Measurements from ENCODE around the genes NAA40 and STIP1.

DNA sequence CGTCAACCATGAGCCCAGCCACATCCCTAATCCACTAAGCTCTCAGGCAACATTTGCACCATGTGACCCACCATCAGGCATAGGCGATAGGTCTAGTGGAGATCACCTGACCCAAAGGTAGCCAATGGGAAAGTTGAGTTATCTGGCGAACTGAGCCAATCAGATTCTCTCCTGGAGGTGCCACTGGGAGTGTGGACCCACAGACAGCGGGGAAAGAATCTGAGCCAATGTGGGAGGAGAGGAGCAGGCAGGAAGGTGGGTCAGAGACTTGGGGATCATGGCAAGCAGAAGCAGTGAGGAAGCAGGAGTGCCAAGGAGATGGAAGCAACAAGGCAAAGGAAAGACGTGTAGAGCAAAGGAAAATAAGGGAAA, 10.8 kb upstream of the PLAAT2 start:
- PRO-cap: no peak

DNA sequence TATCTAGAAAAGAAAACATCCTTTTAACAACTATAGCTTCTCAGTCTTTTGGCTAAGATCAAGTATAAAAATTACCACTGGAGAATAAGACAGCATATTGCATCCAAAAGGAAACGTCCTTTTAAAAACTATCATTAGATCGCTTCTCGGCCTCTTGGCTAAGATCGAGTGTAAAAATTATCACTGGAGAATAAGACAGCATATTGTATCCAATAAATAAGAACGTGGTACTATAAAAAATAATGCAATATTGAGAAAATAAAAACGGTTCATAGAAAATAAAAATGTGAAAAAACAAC, 14.4 kb upstream of the PLAAT2 start:
- PRO-cap: no peak

DNA sequence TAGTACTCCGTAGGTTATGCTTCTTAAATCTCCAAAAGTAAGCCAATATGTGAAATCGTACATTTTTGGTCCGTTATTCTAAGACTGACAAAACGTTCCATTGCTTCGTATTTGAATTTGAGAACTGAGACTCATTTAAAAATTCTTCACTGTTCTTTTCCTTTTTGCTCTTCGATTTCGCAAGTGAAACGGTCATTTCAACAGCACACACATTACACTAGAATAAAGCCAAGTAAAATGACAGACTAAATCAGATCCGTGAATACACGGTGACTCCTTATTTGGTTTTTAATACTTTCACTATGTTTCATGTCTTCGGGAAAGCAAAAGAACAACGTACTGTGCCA, 907 bp downstream of the ATL3 start:
- PRO-cap: no peak

- PRO-cap: unidirectional peak, plus-strand start at chr11:63670969
Measured at GRCh38 chr11:63670643-63671297, 406 bp downstream of the ATL3 start.

- PRO-cap: no peak
Measured at GRCh38 chr11:63762446-63762691, 6.2 kb downstream of the ZFTA start.

GRCh38 chr11:63877749-63878394, 39.0 kb downstream of the MARK2 start:
- PRO-cap: no peak

- PRO-cap: no peak
Measured at GRCh38 chr11:63887136-63888034, 29.6 kb downstream of the RCOR2 start.

- PRO-cap: bidirectional peak, plus-strand start at chr11:63888583, minus-strand start at chr11:63888445
Measured at GRCh38 chr11:63888120-63889202, 28.5 kb downstream of the RCOR2 start.

DNA sequence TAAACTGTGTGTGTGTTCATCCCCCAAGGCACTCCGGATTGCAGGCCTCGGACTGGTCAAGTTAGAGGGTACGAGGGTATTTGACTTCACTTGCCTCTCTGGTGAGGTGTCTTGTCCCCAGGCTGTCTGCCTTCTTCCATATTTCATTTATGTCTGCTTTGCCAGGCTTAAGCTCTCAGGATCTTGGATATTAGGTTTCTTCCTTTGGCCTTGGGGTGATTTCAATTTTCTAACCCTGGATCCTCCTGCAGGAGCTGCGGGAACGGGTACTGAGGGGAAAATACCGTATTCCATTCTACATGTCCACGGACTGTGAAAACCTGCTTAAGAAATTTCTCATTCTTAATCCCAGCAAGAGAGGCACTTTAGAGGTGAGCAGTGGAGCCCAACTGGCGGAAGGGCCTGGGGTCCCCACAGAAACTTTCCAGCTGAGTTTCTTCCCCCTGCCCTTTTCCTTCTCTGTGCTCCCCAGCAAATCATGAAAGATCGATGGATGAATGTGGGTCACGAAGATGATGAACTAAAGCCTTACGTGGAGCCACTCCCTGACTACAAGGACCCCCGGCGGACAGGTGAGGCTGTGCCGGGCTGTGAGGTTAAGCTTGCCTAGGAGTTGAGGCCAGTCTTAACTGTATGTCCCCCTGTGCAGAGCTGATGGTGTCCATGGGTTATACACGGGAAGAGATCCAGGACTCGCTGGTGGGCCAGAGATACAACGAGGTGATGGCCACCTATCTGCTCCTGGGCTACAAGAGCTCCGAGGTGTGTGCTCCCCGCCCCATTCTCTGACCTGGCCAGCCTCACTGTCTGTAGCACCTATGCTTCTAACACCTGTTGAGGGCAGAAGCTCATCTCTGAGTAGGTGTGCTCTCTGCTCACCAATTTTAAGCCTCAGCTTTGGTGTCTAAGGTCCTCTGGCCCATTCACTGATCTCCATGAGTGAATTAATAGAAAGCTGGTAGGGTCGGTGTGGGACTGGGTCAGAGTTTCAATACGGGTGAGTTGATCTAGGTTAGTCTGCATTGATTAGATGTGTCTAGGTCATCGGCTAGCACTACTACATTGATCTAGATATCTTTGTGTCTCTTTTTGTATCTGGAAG, 16.3 kb downstream of the RCOR2 start:
- PRO-cap: no peak

DNA sequence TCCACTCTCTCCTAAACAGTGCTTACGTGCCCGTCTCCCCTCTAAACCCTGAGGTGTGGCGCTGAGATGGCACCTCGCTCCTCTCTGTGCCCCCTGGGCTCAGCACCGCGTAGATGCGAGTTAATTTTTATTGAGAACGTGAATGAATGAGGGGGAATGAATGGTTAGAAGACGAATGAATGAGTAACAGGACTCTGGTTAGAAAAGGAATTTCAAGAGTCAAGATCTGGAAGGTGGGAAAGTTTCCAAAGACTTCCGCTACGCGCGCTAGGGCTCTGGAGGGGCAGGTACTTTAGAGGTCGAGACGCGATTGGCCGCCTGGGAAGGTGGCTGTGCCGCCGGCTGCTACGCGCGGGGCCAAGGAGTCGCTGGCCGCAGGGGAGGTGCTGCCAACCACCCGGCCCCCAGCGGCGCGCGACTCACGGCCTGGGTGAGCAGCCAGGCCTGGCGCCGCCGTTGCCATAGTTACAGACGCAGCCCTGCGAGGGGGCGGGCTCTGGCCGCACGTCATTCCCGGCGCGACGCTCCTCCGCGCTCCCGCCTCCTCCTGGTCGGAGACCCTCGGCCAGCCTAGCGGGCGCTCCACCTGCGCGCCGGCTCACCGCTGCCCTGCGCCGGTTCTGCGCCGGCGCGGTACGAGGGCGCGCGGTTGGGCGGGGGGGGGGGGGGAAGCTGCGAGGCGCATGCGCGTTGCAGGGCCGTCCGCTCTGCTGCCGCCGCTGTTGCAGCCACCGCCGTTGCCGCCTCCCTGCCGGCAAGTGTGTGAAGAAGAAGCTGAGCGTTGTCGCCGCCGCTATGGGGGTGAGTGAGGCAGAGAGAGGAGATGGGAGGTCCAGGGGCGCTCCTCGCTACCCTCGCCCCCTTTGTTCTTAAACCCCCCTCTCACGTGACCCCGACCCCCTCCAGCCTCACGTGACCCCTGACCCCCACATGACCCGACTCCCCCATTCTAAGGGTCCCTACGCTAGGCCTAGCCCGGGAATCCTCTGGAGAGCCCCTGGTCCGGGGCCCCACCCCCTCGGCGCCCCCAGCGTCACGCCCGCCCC, at the start of gene NAA40:
TSS of gene NAA40 (plus strand) at position 701 of the 1,046 bp plus-strand sequence.
- PRO-cap: bidirectional peak, plus-strand start at position 695 of the sequence, minus-strand start at position 611 of the sequence

DNA sequence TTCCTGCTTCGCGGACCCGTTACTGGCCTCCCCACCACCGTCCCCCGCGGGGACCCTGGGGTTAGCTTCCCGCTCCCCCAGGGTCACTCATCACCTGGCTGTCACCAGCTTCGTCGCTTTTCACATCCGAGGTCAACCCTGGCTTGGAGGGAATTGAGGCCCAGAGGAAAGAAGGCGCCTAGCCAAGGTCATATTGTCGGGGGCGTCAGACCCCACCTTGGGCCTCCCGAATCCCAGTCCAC, 467 bp downstream of the NAA40 start:
- PRO-cap: no peak

DNA sequence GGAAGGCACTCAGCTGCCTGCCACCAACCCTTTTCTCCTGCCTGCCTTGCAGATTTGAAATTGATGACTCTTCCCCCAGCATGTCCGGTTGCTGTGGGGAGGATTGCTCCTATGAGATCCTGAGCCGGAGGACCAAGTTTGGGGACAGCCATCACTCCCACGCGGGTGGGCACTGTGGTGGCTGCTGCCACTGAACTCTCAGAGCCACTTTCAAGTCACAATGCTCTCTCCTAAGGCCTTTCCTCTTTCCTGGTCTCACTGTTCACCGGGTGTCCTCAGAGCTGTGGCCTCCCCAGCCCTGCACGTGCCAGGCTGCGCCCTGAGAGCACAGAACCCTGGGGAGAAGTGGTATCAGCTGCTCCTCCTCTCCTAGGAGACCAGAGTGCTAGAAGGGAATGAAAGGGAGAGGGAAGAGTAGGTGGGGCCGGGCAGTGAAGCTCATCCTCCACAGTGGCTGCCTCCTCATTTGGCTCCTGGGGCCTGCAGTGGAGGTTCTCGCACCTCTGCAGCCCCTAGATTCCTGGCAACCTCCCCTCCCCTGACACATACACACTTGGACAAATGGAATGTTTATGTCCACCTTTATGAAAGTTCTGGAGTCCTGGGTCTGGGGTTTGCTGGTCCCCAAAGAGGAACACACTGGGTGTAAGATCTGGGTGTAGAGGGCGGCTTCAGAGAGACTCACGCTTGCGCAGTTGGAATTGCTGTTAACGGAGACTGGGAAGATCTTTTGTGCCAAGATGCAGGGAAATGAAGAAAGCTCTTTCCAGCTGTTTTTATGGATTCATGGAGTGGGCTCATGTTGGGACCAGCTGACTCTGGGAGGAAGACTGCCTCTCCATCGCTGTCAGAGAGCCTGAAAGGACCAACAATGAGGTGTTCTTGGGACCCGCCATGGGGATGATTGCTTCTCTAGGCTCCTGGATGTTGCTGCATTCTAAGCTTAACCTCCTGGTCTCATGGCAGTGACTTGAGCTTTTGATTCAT, 15.8 kb downstream of the NAA40 start:
- PRO-cap: no peak

DNA sequence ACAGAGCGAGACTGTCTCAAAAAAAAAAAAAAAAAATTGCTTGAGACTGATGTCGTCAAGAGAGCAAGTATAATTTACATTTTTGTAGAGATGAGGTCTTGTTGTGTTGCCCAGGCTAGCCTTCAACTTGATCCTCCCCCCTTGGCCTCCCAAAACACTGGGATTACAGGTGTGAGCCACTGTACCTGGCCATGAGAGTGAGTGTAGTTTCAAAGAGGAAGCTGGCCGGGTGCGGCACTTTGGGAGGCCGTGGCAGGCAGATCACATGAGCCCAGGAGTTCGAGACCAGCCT, 7.4 kb downstream of the OTUB1 start:
- PRO-cap: no peak

- PRO-cap: no peak
Measured at GRCh38 chr11:64056163-64056722, 20.5 kb downstream of the FLRT1 start.

DNA sequence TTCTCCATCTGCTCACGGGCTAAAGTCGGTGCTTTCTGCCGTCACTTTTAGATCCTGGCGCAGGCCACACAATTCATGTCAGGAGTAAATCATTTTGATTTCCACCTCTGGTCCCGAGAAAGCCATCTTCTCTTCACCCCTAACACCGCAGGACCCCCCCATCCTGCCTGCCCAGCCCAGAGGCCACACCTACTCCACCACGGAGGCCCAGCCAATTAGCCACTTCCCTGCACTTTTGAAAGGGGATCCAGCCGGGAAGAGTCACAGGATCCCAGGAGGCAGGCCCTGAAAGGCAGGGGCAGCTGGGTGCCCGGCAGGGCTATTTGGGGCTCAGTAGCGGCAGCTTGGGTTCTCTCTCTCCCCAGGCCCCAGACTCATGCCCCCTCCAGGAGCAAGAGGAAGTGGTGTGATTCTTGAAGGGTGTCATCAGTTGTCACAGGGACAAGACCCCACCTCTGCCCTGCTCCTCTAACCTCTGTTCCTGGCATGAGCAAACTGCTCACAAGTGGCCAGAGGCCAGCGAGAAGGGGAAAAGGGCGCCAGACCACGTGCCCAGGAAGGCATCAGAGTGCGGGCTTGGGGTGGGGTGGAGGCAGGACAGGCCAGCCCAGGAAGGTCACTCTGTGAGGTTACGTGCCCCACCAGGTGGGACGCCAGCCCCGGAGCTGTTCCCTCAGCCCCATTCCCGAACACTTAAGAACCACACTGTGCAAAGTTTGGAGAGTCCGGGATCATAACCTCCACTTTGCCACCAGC, 1.2 kb downstream of the MACROD1 start:
- PRO-cap: unidirectional peak, plus-strand start at position 266 of the sequence; unidirectional peak, plus-strand start at position 288 of the sequence

- PRO-cap: unidirectional peak, plus-strand start at chr11:64186178
Measured at GRCh38 chr11:64185926-64186449, at the start of gene STIP1. STIP1 (plus strand) TSS chr11:64186171.

- PRO-cap: no peak
Measured at GRCh38 chr11:64196886-64198207, 9.2 kb upstream of the FERMT3 start.

DNA sequence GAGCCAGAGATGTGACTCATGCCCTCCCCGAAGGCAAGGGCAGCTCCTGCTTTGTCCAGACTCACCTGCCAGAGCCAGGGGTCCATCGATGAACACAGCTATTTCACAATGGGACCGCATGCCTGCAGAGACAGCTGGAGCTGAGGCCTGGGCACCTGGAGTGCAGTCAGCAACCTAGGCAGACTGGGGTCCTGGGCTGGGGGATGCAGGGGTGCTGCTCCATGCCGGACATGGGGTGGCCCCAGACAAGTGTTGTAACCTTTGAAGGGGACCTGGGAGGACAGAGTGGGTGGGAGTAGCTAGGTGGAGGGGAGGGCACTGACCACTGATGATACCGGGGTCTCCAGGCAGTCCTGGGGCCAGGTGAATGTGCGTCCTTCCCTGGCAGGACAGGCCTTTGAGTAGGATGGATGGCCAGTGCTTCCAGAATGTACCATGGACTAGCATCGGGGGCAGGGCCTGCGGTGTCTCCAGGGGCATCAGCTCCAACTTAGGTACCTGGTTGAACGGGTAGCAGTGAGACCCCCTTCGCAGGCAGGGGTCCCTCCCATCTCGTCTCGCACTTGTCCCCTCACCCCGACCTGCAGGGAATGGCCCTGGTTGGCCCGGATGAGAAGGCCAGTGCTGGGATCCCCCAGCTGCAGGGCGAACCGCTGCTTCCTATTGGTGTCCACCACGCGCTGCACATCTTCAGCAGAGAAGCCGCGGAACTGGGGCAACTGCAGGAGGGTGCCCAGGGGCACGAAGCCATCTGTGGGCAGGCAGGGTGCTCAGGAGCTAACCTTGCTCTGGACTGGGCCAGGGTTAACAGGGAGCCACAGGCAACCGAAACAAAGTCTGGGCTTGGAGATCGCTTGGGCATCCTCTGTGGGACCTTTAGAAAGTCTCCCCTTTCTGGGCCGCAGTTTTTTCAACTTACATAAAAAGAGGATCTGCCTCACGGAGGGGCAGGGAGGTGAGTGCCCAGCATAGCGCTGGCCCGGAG, 1.5 kb downstream of the TRPT1 start:
- PRO-cap: no peak

GRCh38 chr11:64244985-64246019, 1.4 kb downstream of the PPP1R14B start:
- PRO-cap: unidirectional peak, plus-strand start at chr11:64245956

GRCh38 chr11:64258647-64259405, 7.5 kb downstream of the PLCB3 start:
- PRO-cap: no peak